Breast epithelium (tissue), 2 donors: ENCODE measurements around the gene SLC30A5.

- PRO-cap: no peak
- RAMPAGE, long total RNA, 2 experiments: no peak in any of the 2 experiments
Measured at GRCh38 chr5:65101472-65102144, 332.9 kb downstream of the CWC27 start.

DNA sequence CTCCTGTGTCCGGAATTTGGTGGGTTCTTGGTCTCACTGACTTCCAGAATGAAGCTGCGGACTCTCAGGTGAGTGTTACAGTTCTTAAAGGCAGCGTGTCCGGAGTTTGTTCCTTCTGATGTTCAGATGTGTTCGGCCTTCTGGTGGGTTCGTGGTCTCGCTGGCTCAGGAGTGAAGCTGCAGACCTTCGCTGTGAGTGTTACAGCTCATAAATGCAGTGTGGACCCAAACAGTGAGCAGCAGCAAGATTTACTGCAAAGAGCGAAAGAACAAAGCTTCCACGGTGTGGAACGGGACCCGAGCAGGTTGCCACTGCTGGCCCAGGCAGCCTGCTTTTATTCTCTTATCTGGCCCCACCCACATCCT, 3.0 kb upstream of the ADAMTS6 start:
- PRO-cap: no peak
- RAMPAGE, long total RNA, 2 experiments: no peak in any of the 2 experiments

DNA sequence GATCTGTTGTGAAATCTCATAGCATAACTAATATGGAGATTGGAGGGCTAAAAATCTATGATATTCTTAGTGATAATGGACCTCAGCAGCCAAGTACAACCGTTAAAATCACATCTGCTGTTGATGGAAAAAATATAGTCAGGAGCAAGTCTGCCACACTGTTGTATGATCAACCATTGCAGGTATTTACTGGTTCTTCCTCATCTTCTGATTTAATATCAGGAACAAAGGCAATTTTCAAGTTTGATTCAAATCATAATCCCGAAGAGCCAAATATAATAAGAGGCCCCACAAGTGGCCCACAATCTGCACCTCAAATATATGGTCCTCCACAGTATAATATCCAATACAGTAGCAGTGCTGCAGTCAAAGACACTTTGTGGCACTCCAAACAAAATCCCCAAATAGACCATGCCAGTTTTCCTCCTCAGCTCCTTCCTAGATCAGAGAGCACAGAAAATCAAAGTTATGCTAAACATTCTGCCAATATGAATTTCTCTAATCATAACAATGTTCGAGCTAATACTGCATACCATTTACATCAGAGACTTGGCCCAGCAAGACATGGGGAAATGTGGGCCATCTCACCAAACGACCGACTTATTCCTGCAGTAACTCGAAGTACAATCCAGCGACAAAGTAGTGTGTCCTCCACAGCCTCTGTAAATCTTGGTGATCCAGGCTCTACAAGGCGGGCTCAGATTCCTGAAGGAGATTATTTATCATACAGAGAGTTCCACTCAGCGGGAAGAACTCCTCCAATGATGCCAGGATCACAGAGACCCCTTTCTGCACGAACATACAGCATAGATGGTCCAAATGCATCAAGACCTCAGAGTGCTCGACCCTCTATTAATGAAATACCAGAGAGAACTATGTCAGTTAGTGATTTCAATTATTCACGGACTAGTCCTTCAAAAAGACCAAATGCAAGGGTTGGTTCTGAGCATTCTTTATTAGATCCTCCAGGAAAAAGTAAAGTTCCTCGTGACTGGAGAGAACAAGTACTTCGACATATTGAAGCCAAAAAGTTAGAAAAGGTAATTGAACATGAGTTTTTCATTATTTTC, 89.9 kb upstream of the SREK1 start:
- PRO-cap: no peak
- RAMPAGE, long total RNA, 2 experiments: no peak in any of the 2 experiments

DNA sequence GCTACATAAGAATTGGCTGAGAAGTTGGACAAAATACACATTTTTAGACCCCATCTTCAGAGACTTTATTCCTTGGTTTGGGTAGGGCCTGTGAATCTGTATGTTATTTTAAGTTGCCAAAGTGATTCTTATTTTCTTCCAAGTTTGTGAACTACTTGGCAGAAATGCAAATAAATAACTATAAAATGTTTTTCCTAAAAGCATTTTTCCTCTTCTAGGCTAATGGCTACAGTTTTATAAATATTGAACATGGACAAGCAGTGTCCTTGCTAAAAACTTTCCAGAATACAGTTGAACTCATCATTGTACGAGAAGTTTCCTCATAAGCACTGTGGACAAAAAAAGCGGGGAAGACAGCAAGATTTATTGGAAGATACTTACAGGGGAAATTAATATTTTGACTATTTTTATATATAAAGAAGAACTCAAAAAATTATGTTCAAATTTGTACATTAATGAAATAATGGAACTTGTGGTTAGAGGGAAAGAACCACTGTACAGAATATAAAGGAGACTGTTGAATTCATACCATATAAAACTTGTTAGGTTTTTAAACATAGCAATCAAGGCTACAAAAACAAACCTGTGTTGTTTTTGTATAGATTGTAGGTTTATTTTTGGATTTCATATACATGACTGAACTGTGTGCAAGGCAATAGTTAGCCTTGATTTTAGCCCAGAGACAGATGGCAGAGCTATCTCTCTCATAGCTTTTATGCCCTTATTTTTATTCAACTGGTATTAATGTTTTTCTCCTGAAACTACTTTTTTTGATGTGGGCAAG, 65.7 kb upstream of the SREK1 start:
- PRO-cap: no peak
- RAMPAGE, long total RNA, 2 experiments: no peak in any of the 2 experiments

GRCh38 chr5:66163497-66164017, 19.5 kb downstream of the SREK1 start:
- PRO-cap: no peak
- RAMPAGE, long total RNA, 2 experiments: no peak in any of the 2 experiments

GRCh38 chr5:66742039-66742524, 145.9 kb downstream of the MAST4 start:
- PRO-cap: no peak
- RAMPAGE, long total RNA, 2 experiments: no peak in any of the 2 experiments

- PRO-cap: no peak
- RAMPAGE, long total RNA, 2 experiments: no peak in any of the 2 experiments
Measured at GRCh38 chr5:67012140-67012809, 184.3 kb downstream of the CD180 start.

- PRO-cap: no peak
- RAMPAGE, long total RNA, 2 experiments: no peak in any of the 2 experiments
Measured at GRCh38 chr5:67162604-67163220, 33.9 kb downstream of the CD180 start.

DNA sequence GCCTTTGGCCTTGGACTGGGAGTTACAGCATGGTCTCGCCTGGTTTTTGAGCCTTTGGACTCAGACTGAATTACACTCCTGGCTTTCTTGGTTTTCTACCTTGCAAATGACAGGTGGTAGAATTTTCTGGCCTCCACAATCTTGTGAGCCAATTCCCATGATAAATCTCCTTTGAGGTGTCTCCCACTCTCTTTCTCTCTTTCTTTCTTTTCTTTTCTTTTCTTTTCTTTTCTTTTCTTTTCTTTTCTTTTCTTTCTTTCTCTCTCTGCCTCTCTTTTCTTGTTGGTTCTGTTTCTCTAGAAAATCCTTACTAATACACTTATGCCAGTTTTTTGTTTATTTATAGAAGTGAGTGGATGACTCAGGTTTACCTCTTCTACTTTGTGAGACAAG, 60.7 kb upstream of the CD180 start:
- PRO-cap: no peak
- RAMPAGE, long total RNA, 2 experiments: no peak in any of the 2 experiments

DNA sequence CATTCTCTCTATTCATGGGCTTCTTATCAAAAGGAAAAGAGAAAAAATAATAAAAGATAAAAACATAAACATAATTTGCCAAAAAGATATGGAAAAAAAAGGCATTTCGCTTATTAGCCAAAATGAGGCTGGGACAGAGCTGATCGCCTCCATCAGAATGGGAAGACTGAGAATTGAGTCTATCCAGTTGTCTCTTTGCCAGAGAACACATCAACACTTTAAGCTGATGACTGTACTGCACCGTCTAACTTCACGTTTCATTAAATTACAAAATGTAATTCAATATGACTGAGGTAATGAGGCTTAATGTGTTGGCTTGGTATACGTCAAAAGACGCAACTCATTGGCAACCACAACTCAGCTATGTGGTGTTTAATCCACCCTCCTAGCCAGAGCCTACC, 462.6 kb upstream of the CD180 start:
- PRO-cap: no peak
- RAMPAGE, long total RNA, 2 experiments: no peak in any of the 2 experiments

- PRO-cap: no peak
- RAMPAGE, long total RNA, 2 experiments: no peak in any of the 2 experiments
Measured at GRCh38 chr5:68037527-68037748, 178.1 kb upstream of the PIK3R1 start.

DNA sequence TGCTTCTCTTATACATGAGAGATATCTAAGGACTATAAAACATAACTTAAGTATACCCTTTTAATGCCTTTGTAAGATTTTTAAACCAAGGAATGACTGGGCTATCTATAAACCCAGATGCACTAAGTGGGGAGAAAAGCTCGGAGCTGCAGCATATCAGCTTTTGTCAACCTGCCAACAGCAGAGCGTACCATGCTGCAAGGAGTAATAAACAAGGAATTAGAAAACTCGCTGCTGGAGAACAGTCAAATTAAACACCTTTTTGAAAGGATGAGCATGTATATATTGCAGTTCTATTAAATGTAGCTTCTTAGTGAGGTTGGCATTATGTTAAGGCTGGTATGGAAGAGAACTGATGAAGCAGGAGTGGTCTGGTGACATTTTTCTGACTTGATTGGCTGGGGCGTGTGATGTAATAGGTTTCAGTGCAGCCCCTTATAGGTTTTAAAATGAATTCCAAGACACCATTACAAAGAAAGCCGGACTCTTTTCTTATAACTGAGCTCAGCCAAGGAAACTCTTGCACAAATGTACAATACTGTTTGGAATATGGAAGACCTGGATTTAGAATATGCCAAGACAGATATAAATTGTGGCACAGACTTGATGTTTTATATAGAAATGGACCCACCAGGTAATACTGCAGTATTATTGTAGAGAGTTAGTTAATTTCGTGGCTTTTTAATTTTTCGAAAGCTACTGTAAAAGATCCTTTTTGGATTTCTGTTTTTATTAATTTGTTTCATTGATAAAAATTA, 74.8 kb downstream of the PIK3R1 start:
- PRO-cap: no peak
- RAMPAGE, long total RNA, 2 experiments: start-site peak on the plus strand in 1 of 2 experiments, centred at position 486 of the sequence, 1,044 reads per replicate

DNA sequence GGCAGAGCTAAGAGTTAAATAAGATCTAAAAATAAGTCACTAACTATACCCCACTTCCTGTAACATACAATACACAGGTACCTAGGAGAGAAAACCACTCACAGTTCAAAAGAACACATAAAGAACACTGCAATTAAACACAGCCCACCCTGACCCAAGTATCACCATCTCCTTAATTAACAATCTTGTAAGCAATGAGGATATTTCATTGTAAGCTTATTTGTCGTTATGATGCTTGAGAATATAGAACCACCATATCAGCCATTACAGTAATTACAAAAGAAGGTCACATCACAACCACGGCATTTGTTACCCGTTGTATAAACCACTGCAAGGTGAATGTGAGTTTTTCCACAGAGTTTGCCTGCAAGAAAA, 382.1 kb upstream of the SLC30A5 start:
- PRO-cap: no peak
- RAMPAGE, long total RNA, 2 experiments: no peak in any of the 2 experiments

- PRO-cap: no peak
- RAMPAGE, long total RNA, 2 experiments: no peak in any of the 2 experiments
Measured at GRCh38 chr5:68953894-68954248, 139.9 kb upstream of the SLC30A5 start.

DNA sequence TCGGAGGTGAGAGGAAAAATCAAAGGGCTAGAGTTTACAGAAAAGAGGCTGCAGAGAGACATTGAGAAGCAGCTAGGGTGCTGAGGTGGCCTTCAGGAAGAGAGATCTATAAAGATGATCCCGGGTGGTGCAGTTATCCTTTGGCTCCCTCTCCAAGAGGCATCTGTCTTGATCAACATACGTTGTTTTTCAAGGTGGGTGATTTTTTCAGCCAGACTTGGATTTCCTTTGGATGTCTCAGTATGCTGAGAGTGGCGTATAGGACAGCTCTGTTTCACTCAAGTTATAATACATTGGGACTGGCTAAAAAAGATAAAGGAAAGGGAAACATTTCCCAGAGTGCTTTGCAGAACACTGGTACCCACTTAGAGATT, 67.2 kb upstream of the SLC30A5 start:
- PRO-cap: no peak
- RAMPAGE, long total RNA, 2 experiments: no peak in any of the 2 experiments

DNA sequence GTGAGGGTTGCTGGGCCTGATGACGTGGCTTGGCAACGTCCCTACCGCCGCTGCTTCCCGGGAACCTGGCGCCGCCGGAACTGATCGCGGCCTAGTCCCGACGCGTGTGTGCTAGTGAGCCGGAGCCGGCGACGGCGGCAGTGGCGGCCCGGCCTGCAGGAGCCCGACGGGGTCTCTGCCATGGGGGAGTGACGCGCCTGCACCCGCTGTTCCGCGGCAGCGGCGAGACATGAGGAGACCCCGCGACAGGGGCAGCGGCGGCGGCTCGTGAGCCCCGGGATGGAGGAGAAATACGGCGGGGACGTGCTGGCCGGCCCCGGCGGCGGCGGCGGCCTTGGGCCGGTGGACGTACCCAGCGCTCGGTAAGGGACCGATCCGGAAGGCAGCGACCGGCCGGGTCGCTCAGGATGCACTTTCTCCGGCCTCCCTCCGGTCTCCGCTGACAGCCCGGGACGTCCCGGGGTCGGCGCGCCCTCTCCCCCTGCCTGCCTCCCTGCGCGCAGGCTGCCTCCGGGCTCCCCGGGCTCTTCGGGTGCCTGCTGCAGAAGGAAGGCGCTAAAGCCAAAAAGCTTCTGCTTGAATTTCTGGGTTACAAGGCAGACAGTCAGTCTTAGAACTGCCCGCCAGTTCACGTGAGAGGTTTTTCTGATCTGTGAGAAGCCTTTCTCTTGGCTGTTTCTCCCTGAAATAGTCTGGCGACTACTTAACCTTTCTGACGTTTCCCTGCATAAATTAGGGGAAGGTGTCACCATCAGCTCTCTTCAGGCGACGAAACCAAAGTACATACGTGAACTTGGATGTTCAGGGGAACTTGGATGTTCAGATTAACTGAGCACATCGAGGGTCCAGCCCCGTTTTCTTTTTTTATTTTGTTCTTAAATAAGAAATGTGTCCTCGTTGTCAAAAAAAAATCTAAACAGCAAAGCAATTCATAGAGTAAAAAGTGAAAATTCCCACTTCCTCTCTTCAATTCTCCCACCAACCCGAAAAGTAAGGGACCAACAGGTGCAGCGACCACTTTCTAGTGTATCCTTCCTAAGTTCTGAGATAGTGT, at the start of gene SLC30A5:
Gene SLC30A5 (plus strand): TSS at position 38 of the 1,054 bp plus-strand sequence.
- PRO-cap: unidirectional peak, plus-strand start at position 94 of the sequence
- RAMPAGE, long total RNA, 2 experiments: start-site peak on the plus strand in 1 of 2 experiments, centred at position 63 of the sequence, 75 reads per replicate

GRCh38 chr5:69370104-69370386, 427 bp downstream of the RAD17 start:
- PRO-cap: no peak
- RAMPAGE, long total RNA, 2 experiments: no peak in any of the 2 experiments

- PRO-cap: no peak
- RAMPAGE, long total RNA, 2 experiments: no peak in any of the 2 experiments
Measured at GRCh38 chr5:69416062-69417246, 1.5 kb downstream of the MARVELD2 start.

DNA sequence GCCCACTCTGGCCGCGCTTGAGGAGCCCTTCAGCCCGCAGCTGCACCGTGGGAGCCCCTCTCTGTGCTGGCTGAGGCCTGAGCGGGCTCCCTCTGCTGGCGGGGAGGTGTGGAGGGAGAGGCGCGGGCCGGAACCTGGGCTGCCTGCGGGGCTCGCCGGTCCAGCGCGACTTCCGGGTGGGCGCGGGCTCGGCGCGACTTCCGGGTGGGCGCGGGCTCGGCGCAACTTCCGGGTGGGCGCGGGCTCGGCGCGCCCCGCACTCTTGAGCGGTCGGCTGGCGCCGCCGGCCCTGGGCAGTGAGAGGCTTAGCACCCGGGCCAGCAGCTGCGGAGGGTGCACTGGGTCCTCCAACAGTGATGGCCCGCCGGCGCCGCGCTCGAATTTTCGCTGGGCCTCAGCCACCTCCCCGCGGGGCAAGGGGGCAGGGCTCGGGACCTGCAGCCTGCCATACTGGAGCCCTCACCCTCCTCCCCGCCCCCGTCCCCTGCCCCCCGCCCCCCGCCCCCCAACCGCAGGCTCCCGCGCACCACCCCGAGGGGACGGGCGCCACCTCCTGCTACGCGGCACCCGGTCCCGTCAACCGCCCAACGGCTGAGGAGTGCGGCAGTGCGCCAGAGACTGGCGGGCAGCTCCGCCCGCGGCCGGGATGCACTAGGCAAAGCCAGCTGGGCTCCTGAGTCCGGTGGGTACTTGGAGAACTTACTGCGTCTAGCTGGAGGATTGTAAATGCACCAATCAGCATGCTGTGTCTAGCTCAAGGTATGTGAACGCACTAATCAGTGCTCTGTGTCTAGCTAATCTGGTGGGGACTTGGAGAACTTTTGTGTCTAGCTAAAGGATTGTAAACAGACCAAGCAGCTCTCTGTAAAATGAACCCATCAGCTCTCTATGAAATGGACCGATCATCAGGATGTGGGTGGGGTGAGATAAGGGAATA, 351.7 kb downstream of the SMN2 start:
- PRO-cap: unidirectional peak, plus-strand start at position 224 of the sequence; bidirectional peak, plus-strand start at position 594 of the sequence, minus-strand start at position 486 of the sequence
- RAMPAGE, long total RNA, 2 experiments: no peak in any of the 2 experiments

DNA sequence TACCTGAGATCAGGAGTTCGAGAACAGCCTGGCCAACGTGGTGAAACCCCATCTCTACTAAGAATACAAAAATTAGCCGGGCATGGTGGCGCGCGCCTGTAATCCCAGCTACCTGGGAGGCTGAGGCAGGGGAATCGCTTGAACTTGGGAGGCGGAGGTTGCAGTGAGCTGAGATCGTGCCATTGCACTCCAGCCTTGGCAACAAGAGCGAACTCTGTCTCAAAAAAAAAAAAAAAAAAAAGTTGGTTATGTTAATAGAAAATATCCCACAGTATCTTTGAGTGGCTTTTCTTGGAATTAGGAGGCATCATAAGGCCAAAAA, 869 bp downstream of the MCCC2 start:
- PRO-cap: no peak
- RAMPAGE, long total RNA, 2 experiments: no peak in any of the 2 experiments